GM06990 (cell line): ENCODE results near the genes HKDC1 and MACROH2A2.

- RRBS, result no CpG with 5 or more reads among the region's 4 CpGs
These were observed 33.5 kb downstream of the MYPN start for GRCh38 chr10:68142803-68143115.

DNA sequence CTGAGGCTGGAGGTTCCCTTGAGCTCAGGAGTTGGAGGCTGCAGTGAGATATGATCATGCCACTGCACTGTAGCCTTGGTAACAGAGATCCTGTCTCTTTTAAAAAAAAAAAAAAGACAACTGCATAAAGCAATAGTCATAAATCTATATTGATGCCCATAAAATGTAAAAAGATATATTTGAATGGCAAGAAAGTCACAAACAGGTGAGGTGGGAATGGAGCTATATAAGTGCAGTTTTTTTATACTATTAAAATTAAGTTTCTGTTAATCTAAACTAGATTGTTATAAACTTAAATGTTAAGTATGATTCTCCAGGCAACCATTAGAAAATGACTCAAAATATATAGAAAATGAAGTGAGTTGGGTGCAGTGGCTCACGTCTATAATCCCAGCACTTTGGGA is 13.4 kb upstream of the HNRNPH3 start:
- RRBS, result no CpG with 5 or more reads among the region's 1 CpG

DNA sequence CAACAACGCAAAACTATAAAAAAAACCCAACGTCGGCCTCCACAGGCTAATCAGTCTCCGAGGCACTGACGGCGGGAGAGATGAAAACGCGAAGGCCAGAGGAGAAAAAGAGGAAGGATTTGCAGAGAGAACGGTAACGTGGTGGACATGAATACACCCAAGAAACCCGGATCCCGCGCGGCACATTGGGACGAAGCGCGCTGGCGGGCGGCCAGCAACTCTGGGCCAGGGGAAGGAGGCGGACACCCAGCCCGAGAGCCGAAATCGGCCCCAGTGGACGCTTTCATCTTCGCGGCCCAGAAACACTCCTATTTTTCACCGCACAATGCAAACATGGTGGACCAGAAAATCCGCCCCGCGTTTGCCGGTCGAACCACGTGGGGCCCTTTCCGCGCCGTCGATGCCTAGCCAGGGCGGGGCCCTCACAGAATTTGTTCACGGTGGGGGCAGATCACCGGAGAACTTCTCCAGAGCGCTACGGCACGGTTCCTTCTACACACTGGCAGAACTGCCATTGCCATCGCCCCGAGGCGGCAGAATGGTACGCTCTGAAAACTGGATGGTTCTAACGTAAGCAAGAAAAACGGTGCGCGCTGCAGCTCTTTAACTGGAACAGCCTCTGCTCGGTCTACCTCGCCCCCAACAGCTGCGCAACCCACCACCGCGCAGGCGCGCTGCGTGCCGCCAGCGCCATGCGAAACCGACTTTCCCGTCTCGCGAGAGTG is 433 bp upstream of the HNRNPH3 start:
- RRBS, result 4% methylated on average over 9 of the region's 66 CpGs

- RRBS, result no CpG with 5 or more reads among the region's 9 CpGs
These were observed 5.7 kb upstream of the PBLD start for GRCh38 chr10:68338115-68339064.

GRCh38 chr10:68526542-68526855 is 824 bp downstream of the SLC25A16 start:
- RRBS, result no CpG with 5 or more reads among the region's 2 CpGs

DNA sequence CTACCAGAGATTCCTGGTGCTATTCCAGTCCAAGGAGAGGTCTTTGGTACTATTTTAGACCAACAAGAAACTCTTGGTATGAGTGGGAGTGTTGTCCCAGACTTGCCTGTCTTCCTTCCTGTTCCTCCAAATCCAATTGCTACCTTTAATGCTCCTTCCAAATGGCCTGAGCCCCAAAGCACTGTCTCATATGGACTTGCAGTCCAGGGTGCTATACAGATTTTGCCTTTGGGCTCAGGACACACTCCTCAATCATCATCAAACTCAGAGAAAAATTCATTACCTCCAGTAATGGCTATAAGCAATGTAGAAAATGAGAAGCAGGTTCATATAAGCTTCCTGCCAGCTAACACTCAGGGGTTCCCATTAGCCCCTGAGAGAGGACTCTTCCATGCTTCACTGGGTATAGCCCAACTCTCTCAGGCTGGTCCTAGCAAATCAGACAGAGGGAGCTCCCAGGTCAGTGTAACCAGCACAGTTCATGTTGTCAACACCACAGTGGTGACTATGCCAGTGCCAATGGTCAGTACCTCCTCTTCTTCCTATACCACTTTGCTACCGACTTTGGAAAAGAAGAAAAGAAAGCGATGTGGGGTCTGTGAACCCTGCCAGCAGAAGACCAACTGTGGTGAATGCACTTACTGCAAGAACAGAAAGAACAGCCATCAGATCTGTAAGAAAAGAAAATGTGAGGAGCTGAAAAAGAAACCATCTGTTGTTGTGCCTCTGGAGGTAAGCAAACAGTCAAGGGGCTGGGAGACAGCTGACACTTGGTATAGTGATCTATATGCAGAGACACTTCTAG is 13.6 kb downstream of the TET1 start:
- RRBS, result no CpG with 5 or more reads among the region's 2 CpGs

DNA sequence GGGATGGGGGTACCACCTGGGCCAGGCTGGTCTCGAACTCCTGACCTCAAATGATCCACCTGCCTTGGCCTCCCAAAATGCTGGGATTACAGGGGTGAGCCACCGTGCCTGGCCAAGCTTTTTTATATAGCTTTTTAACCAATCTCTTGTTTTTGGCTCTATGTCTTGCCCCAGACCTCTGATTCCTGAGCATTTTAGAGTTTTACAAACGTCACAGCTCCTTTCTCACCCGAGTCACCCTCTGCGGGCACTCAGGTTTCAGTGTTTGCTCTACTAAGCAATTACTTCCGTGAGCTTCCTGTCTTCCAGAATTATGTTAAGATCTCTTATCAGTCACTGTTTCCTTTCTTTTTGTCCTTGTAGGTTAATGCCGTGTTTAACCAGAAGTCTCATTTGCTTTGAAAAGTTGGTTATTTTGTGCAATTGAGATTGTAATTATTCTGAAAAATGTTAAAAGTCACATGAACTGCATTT is 4.8 kb upstream of the HKDC1 start:
- RRBS, result no CpG with 5 or more reads among the region's 7 CpGs

DNA sequence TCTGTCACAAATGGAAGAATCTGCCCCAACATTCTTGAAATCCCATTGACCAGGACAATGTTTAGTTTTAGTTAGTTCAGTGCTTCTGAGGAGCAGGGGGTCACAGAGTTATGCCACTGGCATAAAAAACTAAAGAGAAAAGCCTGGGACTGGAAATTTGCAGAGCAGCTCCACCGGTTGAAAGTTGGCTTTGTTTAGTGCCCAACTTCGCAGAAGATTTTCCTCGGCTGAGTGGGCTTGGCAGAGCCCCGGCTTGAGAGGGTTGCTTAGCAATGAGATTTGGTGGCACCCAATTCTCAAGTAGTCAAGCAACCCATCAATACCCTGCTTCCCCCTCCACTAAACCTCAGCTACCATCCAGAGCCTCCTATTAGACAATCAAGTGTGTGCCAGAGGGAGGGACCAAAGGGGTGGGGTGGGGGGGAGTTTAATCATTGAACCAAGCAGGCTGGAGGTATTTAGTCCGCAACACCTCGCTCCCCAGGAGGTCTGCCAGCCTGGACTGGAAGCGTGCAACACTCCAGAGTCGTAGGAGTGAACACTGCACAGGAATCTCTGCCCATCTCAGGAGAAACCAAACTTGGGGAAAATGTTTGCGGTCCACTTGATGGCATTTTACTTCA is at the start of gene HKDC1:
Gene HKDC1, plus strand, starts transcription at position 486 of the 623 bp plus-strand sequence.
- RRBS, result 83% methylated on average over 4 of the region's 9 CpGs

- RRBS, result 97% methylated on average over 2 of the region's 13 CpGs
These were observed 5.1 kb downstream of the HKDC1 start for GRCh38 chr10:69225078-69225786.

- RRBS, result no CpG with 5 or more reads among the region's 1 CpG
These were observed 3.0 kb upstream of the HK1 start for GRCh38 chr10:69315523-69316109.

- RRBS, result 80% methylated on average over 2 of the region's 10 CpGs
These were observed 38.8 kb downstream of the TACR2 start for GRCh38 chr10:69377573-69378673.

DNA sequence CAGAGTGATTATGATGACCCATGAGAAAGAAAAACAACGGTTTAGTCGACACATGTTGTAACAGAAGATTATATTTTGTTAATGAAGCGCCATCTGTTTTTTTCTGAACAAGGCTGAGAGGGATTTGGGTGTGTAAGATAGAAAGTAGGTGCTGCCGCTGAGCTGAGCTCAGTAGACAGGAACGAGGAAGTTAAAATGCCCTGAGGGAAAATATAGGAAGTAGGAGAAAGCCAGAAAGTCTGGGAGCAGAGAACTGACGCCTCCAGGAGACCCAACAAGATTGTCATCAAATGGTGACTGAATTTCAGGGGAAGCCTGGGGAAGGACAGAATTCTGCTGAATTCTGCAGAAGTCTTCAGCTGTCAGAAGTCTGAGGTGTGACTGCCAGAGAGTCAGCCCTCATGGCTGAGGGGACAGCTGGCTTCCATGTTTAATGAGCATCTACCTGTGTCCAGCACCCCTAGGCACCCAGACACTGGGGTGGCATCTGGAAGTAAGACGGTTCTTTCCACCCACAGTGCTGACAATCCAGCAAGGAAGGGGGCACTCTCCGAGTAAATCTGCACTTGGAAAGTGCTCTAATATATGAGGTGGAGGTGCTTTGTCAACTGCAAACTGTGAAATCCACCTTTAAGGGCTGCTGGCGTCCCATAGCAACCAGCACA is 12.6 kb upstream of the TSPAN15 start:
- RRBS, result no CpG with 5 or more reads among the region's 9 CpGs

GRCh38 chr10:69446549-69447119 is 4.6 kb upstream of the TSPAN15 start:
- RRBS, result no CpG with 5 or more reads among the region's 5 CpGs

- RRBS, result no CpG with 5 or more reads among the region's 2 CpGs
These were observed 13.6 kb downstream of the TSPAN15 start for GRCh38 chr10:69464825-69465375.

GRCh38 chr10:69467797-69468425 is 16.6 kb downstream of the TSPAN15 start:
- RRBS, result no CpG with 5 or more reads among the region's 10 CpGs

- RRBS, result no CpG with 5 or more reads among the region's 9 CpGs
These were observed 16.2 kb downstream of the FAM241B start for GRCh38 chr10:69646246-69646731.

- RRBS, result no CpG with 5 or more reads among the region's 37 CpGs
These were observed at the start of gene MACROH2A2 for GRCh38 chr10:70052214-70052914. TSS of gene MACROH2A2 (plus strand) at chr10:70052846.

GRCh38 chr10:70132065-70132504 is 540 bp downstream of the AIFM2 start:
- RRBS, result 23% methylated on average over 7 of the region's 18 CpGs

GRCh38 chr10:70300100-70300393 is 16.2 kb upstream of the NPFFR1 start:
- RRBS, result no CpG with 5 or more reads among the region's 2 CpGs